Cytotoxic T cell (primary cell): ENCODE measurements around the gene FAM20A.

DNA sequence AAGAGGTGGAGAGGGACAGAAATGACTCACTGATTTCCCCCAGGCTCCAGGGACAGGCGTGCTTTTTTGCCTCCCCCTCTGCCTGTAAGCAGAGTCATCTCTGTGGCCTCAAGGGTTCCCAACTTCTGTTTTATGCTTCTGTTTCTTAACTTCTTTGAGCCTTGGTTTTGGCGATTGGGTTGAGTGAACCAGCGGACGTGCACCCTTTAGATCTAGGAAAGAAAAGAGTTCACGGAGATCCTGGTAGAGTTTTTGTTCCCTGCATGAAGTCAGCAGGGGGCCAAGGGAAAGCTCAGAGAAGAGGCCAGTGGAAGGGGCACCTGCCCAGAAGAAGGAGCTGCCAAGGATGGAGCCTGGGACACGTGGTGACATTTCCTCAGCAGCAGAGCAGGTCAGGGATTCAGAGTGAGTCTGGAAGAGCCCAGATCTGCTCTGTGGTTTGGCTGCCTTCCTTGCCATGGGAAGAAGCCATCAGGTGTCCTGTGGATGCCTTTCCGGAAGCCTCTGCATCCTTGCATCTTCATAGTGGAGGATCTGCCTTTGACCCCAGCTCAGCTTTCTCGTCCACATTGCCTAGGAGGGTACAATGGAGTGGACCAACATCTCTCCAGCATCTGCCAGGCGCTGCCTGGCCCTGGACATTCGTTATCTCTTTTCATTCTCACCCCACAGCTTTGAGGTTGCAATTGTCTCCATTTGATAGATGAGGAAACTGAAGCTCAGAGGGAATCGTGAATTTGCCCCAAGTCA is 147.6 kb upstream of the NOL11 start:
- PRO-cap, 2 experiments, result no peak in any of the 2 experiments

DNA sequence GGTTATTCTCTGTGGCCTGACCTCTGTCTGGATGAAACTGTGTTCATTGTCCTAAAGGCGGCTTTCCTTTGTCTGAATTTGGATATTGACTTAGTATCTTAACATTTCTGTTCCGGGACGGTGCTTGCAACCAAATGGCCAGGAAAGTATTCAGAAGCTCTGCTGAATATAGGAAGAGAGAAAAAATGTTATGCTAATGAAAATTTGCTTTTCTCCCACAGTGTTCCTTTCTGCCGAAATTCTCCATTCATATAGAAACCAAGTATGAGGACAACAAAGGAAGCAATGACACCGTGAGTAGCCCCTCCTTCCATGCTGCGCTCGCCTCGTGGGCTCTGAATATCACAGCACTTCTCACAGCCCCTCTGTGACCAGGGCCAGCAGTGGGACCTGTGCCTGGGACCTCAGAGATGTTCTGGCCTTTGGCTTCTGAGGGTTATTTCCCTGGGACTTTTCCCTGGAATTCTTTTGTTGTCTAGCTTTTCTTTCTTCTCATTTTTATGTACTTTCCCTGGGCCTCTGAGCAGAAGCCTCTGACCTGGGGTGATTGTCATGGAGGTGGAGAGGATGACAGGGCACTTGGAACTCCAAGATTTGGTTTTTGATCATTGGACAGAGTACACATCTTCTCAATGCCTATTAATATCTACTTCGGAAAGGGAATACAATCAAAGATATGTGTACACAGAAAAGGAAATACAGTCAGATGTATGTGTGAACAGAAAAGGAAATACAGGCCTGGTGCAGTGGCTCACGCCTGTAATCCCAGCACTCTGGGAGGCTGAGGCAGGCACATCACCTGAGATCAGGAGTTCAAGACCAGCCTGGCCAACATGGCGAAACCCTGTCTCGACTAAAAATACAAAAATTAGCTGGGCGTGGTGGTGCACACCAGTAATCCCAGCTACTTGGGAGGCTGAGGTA is 139.5 kb upstream of the NOL11 start:
- PRO-cap, 2 experiments, result no peak in any of the 2 experiments

GRCh38 chr17:67650737-67651338 is 66.9 kb upstream of the NOL11 start:
- PRO-cap, 2 experiments, result peak in 2 of 2 experiments; most common plus-strand start chr17:67650984 (in 1); most common minus-strand start chr17:67650827 (in 2)

GRCh38 chr17:67825638-67826689 is 661 bp downstream of the BPTF start:
- PRO-cap, 2 experiments, result peak in 2 of 2 experiments; most common plus-strand start chr17:67826251 (in 2); most common minus-strand start chr17:67826300 (in 2)

GRCh38 chr17:67893289-67893797 is 68.0 kb downstream of the BPTF start:
- PRO-cap, 2 experiments, result no peak in any of the 2 experiments

DNA sequence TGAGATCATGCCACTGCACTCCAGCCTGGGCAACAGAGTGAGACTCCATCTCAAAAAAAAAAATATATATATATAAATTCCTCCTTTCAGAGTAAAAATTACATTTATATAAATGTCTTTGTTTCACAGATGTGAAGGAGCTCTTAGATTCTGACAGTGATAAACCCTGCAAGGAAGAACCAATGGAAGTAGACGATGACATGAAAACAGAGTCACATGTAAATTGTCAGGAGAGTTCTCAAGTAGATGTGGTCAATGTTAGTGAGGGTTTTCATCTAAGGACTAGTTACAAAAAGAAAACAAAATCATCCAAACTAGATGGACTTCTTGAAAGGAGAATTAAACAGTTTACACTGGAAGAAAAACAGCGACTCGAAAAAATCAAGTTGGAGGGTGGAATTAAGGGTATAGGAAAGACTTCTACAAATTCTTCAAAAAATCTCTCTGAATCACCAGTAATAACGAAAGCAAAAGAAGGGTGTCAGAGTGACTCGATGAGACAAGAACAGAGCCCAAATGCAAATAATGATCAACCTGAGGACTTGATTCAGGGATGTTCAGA is 85.4 kb downstream of the C17orf58 start:
- PRO-cap, 2 experiments, result no peak in any of the 2 experiments

GRCh38 chr17:68011102-68011363 is 14.8 kb upstream of the C17orf58 start:
- PRO-cap, 2 experiments, result no peak in any of the 2 experiments

GRCh38 chr17:68081696-68081954 is 46.1 kb downstream of the KPNA2 start:
- PRO-cap, 2 experiments, result peak in 1 of 2 experiments; most common plus-strand start chr17:68081755 (in 1)

DNA sequence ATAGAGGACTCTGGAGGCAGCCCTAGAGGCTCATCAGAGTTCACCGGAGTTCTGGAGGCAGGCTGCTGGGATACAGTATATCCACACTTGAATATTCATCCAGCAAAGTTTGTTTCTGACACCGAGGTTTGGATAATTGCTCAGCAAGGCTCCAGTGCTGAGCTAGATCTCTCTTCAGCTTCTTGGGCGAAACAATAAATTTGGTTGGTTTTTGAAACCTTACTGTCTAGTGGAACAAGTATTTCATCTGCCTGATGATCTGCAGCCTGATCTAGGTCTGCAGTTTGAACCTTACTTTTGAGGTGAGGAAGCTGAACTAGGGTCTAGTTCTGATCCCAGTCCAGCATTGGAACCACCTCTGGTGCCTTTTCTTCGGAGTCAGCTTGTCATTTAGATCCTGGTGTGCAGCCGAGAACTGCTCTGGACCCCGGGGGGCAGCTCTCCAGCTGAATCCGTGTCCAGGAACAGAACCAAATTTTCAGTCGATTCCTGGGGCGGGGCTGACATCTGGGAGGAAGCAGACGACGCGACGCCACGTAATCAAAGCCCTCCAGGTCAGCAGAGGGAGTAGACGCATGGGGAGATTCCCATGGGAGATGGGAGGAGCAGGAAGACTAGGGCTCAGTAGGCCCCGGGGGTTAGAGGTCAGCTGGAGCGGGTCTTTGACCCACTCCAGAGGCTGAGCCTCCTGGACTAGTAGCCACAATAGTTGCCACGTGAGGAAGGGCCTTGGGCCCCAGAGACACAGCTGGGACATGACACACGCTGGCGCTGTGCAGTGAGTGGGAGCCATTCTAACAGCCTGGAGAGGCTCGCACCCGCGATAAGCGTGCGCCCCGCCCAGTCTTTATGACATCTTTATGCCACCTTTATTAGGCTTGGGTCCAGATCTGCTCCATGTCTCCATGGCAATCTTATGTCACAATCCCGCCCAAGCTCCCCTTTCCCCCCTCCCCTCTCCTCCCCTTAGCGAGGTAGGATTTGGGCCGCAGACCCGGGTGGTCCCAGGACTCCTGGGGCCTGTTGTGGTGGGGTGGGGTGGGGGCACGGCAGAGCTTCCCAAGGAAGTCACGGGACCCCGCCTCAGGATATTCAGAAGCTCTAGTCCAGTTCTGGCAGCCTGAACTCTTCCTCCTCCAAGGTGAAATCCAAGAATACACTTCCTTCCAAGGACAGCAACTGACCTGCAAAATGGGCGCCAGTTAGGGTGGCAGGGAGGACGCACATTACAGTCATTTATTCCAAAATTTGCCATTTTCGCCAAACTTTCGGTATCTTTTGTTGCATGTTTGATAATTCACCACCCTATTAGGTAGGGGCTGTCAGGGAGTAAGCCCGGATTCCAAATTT is 95.7 kb upstream of the AMZ2 start:
- PRO-cap, 2 experiments, result no peak in any of the 2 experiments

DNA sequence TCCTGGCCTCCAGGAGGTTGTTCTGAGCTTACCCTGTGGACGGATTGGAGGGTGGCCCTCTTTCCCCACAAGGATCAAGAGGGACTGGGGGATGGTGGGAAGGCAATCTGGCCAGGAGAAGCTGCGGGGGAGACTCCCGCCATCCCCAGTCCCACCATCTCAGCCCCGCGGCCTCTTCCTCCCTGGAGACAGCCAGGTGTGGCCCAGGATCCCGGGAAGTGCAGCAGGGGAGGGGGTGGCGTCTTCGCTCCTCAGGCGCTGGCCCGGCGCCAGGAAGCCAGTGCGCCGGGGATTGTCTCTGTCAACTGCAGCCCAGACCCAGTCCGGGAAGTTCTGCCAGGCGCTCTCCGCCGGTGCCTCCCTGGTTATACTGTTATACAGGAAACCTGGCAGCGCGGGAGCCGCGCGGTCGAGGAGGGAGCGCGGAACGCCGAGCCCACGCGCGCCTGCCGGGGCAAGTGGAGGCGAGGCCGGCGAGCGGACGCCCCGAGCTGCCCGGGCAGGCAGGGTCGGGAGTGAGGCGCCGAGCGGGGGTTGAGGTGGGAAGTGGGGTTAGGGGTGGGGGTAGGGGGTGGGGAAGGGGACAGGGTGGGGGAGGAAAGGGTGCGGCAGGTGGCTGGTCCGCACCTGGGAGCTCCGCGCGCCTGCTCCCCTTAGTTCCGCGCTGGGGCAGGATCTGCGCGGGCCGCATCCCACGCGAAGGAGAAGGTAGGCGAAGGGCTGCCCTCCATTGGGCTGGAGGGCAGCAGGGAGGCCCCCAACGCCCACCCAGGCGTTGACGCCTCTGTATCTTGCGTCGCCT is 51.7 kb upstream of the AMZ2 start:
- PRO-cap, 2 experiments, result no peak in any of the 2 experiments

- PRO-cap, 2 experiments, result no peak in any of the 2 experiments
Measured at GRCh38 chr17:68267642-68268361, 20.0 kb downstream of the AMZ2 start.

- PRO-cap, 2 experiments, result no peak in any of the 2 experiments
Measured at GRCh38 chr17:68318238-68318990, 27.1 kb downstream of the ARSG start.

DNA sequence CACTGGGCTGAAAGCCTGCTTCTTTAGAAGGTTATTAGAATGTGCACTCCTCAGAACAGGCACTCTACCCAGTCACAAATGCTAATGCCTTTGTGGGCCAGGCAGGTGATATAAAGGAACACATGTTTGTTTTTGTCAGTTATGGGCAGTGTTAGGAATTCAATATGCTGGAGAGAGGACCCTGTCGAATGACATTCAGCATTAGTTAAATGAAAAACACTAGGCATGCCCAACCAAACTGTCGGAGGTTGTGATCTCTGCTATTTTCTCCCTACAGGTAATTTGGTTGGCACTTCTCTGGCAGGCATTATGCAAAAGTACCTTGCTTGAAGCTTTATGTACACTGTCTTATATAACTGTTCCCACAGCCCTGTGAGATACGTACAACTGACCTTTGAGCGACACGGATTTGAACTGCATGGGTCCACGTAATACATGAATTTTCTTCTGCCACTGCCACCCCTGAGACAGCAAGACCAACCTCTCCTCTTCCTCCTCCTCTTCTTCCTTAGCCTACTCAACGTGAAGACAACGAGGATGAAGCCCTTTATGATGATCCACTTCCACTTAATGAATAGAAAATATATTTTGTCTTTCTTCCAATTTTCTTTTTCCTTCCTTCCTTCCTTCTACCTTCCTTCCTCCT is 77.6 kb downstream of the WIPI1 start:
- PRO-cap, 2 experiments, result no peak in any of the 2 experiments

DNA sequence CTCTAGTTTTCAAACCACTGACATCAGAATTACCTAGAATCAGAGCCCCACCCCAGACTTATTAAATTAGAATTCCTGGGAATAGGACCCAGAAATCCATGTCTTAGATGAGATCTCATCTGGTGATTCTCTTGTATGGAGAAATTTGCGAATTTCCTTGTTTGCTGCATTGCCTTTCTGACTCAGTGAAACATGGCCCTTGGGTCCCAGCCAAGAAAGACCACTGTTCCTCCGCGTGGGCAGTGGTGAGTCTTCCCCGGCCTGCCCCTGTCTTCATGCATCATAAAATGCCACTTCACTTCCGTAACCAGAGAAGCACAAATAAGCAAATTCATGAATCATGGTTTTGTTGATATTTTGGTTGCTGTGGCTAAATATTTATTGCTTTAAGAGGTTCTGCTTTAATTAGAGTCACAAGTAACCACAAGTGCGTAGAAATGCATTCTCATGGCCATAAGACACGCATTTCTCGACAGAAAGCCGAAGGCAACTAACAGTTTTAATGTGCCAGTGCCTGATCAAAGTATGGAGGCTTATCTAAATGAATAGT is 76.3 kb downstream of the WIPI1 start:
- PRO-cap, 2 experiments, result peak in 1 of 2 experiments; most common plus-strand start position 466 of the sequence (in 1); most common minus-strand start position 289 of the sequence (in 1)

DNA sequence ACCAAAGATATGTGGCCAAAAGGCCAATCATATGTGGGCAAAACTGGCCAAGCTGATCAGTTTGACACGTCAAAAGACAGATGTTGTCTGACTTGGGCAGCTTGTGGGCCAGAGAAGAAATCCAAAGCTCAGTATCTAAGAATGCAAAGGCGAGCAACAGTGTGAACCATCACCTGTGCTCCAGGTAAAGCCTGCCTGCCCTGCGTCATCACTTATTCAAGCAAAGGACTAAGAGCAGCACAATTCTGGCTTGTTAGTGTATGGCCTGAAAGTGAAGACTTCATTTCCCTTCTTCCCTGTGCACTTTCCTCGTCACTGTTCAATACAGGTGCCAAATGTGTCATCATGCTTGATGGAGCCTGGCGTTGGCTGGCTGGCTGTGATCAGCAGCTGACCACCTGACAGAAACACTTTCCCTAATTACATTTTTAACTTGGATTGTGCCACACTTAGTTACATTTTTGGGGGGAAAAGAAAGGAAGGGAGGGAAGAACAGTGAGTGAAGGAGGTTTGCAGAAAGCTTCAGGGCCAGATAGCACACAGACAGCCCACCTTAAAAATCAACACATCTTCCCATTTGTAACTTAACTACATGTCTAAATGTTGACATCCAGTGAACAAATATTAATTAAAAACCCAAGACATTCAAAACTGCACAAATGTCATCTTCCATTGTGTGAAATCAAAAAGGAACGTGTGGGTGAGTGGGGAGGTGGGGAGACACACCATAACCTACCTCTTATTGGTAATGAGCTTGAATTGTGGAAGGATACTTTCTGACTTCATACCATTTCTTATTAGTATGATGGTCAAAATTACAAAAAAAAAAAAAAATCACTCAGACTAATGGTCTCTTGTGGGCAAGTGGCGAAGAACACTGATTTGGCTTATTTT is 4.5 kb downstream of the FAM20A start:
- PRO-cap, 2 experiments, result no peak in any of the 2 experiments

GRCh38 chr17:68599085-68599571 is 2.0 kb downstream of the FAM20A start:
- PRO-cap, 2 experiments, result no peak in any of the 2 experiments

- PRO-cap, 2 experiments, result no peak in any of the 2 experiments
Measured at GRCh38 chr17:68599572-68599805, 1.7 kb downstream of the FAM20A start.

- PRO-cap, 2 experiments, result no peak in any of the 2 experiments
Measured at GRCh38 chr17:68600821-68601589, at the start of gene FAM20A. TSS of gene FAM20A (minus strand) at chr17:68601367.

DNA sequence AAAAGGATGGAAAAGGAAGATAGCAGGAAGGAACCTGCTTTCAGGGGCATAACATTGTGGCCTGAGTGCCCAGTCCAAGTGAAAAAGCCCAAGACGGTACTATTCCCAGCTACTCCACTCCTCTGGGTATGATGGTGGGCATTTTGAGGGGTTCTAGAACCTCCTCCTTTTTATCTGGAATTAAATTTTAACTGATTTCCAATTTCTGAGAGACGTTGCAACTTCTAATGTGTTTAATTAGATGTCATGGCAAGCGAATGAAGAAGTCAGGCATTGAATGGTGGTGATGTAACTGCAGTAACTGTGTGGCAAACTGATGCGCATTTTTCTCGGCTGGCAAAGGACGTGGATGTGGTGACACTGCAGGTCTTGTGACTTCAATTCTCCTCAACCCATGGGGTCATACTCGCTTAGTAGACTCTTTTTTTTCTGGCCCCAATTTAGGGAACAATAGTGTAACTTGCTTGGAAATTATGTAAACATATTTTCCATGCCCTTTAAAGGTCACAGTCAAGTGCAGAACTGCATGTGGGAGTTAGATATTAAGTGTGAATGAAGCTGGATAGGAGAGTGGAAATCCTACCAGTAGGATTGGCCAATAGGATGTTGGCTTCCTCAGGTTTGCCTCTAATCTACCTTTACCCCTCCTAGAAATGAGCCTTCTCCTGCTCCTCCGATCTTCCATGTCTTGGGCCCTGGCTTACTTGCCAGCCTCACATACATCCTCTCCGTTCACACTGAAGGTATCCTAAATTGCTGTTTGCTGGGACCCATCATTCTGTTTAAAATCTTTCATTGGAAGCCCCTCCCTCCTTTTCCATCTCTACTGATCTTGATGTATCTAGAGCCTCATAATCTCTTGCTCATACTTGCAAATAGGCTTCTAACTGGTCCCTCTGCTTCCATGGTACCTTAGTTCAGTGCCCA is 1.9 kb upstream of the FAM20A start:
- PRO-cap, 2 experiments, result no peak in any of the 2 experiments

DNA sequence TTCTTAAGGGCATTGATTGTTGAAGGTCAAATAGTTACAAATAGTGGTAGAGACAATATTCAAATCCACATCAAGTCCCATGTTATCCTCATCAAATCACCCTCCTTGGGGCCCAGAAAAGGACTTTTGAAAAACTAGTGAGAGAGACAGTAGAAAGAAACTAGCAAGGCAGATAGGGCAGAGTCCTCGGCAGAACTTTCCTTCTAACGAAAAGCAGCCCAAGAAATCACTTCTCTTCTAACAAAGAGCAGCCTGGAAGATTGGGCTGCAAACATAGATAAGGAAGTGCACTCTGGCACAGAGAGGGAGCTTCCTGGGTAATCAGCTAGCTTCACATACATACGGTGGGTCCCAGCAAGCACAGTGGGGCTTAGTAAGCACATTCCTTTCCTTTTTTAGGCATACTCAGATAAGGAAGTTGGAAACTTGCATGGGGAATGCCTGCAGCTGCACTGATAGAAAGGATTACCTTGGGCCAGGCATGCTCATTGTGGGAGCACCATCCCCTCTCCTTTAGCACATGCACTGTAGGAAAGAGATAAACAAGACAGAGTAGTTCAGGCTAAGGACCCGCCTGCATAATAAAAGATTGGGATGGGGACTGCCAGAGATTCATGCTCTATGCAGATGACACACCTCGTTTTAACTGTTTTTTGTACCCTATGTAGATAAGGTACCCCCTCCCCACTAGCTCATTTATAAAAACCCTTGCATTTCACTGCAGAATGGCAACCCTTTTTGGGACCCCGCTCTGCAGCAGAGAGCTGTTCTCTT is 132.6 kb upstream of the FAM20A start:
- PRO-cap, 2 experiments, result no peak in any of the 2 experiments